Pericardium fibroblast (primary cell): ENCODE measurements around the genes NEK1 and CLCN3.

GRCh38 chr4:169611656-169613002, at the start of gene NEK1:
Gene NEK1 (minus strand): TSS chr4:169612583.
- RAMPAGE, long total RNA: start-site peak on the minus strand at chr4:169612556-169612646, 108 and 94 reads in 2 replicates

- RAMPAGE, long total RNA: start-site peak on the plus strand at chr4:169620568-169620604, 308 and 44 reads in 2 replicates; start-site peak on the plus strand at chr4:169620663-169620698, 59 and 20 reads in 2 replicates
Observed at GRCh38 chr4:169620289-169621188, at the start of gene CLCN3. Gene CLCN3 (plus strand): TSS chr4:169620578.

DNA sequence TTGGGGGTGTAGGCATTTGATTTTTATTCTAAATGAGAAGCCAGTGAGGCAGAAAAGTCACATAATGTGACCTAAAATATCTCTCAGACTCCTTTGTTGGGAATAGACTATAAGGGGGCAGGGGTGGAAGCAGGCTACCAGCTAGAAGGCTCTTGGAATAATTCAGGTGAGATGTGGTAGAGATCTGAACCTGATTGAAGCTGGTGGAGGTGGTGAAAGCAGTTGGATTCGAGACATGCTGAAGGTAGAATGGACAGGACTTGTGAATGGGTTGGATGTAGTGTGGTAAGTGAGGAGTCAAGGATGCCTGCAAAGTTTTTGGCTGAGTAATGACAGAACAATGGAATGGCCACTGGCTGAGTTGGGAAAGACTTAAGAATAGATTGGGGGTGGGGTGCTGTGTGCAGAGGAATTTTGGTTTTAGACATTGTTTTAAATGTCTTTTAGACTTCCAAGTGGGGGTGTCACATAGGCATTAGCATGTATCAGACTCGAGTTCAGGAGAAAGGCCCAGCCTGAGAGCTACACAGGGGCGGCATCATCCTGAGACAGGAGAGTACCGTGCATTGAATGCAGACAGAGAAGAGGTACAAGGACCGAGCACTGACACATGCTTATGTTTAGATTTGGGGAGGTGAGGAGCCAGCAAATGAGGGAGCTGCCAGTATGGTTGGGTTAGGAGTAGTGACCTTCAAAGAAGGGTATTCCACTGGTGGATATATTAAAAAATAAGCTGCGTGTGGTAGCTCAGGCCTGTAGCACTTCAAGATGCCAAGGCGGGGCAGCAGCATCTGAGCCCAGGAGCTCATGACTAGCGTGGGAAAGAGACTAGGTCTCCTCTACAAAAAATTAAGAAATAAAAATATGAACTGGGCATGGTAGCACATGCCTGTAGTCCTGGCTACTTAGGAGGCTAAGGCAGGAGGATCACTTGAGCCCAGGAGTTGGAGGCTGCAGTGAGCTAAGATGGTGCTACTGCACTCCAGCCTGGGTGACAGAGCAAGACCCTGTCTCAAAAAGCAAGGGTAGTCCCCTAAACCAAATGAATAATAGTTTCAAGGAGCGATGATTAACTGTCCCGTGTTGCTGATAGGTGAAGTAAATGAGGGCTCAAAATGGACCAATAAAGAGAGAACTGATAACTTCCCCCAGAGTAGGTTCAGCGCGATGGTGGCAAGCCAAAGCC, 33.2 kb downstream of the HPF1 start:
- RAMPAGE, long total RNA: no peak

GRCh38 chr4:169791494-169792209, 33.9 kb upstream of the HPF1 start:
- RAMPAGE, long total RNA: no peak

DNA sequence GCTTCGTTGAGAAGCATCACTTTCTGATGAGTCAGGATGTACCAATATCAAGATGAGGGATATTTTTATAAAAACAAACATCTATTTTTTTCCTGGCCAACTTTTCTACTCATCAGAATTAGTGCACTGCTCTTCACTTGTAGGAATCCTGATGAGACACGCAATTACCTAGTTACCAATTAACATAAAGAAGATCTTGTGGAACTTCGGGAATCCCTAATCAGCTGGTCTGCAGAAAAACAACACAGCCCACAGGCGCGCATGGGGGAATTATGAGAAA, 51.1 kb downstream of the MFAP3L start:
- RAMPAGE, long total RNA: no peak

DNA sequence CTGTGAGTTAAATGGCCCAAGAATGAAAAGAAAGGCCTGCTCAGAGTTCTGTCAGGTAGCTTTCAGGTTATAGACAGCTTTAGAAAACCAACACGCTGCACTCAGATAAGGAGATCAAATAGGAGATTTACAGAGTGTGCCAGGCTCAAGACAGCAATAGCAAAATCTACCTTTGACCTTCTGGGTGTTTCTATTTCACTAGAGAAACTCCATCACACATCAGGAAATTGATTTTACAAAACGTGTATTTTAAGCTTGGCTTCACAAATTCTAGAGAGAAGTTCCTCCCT, 162.4 kb upstream of the GALNT7 start:
- RAMPAGE, long total RNA: no peak

DNA sequence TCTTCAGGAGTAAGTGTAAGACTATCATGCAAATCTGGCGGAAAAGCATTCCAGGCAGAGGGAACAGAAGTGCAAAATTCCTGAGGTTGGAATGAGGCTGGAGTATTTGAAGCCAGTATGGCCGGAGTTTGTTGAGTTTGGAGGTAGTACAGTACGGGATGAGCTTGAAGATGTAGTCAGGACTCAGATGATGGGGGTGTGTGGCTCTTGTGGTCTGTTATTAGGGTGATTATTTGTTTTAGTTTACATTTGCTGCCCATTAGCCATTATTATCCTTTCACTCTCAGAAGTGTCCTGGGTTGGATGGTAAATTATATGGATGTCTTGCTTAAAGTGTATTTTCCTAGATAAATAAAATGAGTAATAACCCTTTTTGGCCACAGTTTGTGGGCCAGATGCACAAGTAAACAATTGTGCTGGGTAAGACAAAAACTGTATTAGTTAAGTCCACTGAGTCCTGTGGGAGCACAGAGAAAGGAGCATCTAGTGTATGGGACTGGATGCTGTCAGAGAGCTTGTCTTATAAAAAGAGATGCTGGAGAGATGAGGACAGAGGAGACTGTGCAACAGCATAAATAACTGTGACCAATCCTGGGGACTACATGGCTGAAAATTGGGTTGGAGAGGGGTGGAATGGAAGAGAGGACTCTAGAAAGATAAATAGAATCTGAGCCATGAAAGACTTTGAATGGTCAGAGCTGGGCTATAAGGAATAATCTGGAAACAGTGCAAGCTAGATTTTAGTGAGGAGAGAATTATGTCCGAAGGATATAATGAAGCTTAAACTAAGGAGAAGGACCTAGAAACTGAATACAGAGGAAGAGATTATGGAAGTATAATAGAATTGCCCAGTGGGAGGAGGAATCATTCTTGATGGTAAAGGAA, 7.8 kb downstream of the GALNT7 start:
- RAMPAGE, long total RNA: no peak

DNA sequence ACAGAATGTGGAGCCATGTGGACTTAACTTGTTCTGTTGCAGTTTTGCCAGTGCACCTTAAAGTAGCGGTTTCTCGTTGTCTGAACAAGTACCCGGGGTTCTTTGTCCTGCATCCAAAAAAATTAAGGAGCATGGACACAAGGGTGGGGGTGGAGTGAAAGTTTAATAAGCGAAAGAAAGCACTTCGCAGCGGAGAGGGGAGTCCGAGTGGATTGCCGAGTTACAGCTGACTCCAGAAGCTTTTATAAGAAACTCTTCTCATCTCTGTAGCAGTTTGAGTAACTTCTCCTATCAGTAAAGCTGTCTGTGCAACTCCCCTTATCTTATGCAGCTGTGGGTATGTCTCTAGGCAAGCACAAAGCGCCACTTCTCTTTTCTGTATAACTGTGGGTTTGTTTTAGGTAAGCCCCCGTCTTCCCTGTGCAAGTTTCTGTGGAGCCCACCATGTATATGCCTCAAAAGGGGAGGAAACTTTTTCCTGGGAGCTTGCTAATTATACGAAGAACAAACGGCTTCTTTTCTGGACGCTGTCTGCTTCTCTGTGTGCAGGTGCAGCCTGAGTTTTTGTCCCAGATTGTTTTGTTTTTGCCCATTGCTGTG, 52.2 kb downstream of the HMGB2 start:
- RAMPAGE, long total RNA: no peak

DNA sequence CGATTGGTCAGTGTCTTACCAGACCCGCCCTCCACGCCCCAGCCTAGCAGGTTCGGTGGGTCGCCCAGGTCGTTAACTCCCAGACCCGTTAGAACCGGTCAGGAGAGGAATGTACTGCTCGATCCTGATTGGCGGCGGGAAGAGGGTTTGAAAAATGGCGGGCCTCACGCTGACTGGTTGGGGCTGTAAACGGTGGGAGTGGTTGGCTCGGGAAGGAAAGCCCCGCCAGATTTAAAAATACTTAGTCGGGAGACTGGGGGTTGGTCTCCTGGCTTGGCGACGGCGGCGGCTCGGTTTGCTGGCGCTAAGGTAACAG, 313 bp upstream of the HMGB2 start:
- RAMPAGE, long total RNA: no peak

DNA sequence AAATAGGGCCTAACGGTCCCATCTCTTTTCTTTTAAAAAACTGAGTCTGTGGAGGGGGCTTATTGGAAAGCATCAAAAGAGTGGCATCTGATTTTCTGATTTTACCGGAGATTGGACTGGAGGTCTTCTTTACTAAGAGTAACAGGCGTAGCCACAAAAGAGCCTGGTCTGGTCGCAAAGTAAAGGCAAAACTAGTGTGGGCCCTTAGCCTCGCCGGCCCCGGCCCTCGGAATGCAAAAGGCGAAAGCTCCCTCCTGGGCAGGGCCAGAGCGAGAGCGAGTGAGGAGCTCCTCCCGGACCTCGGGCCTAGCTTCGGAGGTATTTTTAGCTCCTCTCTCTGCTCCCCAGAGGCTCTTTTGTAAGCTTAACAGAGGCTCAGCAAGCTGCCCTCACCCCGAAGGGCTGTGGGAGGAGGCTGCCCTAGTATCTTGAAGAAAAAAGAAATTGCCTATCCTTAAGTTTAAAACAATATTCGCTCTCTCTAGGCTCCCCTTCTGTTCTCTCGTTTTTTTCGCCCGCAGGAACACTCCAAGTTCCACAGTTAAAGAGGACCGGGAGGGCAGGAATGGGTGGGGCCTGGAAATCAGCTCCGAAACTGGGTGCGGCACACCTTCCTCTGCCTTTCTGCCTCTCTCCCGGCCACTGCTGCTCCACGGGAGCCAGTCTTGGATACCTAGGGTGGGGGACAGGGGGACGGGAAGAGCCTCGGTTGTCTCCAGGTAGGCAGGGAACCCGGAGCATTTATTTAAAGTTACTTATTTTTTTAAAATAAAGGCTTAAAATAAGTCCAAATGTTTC, 12.2 kb downstream of the HAND2 start:
- RAMPAGE, long total RNA: no peak

- RAMPAGE, long total RNA: no peak
Observed at GRCh38 chr4:173521803-173522132, 8.3 kb downstream of the HAND2 start.

- RAMPAGE, long total RNA: no peak
Observed at GRCh38 chr4:173530854-173531607, 1.0 kb upstream of the HAND2 start.

- RAMPAGE, long total RNA: no peak
Observed at GRCh38 chr4:173538525-173539616, 8.8 kb upstream of the HAND2 start.

DNA sequence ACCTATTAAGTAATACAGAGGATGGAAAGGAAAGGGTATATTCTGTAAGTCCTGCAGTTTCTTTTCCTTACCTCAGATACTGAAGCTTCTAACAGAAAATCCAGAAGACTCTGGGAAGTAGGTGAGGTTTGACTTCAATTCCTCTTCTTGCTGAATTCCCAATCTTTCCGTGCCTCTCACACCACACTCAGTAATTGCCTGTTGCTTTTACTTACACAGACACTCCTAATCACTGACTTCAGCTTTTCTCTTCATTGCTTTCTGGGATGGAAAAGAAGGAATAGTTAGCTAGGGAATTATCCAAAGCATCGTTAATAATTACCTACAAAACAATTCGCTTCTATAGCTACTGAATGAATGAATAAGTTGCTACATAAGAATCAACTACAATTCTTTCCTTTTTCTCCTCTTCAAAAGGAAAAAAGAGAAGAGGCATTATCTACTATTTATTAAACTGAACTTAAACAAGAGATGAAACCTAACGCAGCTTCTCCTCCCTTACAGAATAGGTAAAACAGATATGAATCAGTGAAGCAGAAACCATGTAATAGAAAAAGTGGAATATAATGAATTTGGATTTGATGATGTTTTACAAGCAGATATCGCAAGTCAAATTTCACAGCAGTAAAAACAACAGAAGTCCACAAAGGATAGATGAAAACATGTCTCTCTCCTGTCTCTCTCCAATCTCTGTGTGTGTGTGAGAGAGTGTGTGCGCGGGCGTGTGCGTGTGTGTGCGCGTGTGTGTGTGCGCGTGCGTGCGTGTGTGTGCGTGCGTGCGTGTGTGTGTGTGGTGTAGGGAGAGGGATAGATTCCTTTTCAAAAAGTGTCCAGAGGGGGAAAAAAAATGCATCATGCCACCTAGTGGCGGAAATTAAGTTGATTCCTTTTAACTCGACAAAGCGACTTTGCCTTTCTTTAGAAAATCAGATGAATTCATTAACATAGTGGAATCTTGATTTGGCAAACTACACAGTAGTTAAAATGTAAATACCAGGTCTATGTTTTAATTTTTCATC, 163.3 kb downstream of the FBXO8 start:
- RAMPAGE, long total RNA: no peak

DNA sequence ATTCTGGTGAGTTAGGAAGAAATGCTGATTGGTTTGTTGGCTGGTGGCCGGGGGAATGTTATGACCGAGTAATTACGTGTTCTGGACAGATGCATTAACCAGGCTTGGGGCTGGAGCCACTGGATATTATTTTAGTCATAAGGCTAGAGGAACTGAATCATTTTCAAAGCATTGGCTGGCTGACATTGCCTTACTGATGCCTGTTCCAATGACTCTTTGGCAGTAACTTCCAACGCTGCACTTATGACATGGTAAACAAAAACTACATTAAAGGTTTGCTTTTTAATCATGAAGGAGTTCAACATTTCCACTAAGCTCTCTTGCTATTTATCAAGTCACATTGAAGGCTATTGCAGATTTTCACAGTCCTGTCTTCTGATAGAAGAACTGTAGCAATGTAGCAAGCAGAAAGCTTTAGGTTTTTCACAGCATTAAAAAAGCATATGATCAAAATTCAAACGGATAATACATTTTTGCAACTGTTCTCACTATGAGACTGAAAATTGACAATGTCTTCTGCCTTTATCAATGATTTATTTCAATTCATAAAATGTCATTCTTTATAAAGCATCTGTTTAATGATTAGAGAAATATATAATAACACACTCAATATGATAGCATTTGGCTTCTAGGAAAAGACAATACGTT, 84.4 kb downstream of the FBXO8 start:
- RAMPAGE, long total RNA: no peak

GRCh38 chr4:174400813-174401355, 117.2 kb downstream of the CEP44 start:
- RAMPAGE, long total RNA: no peak

DNA sequence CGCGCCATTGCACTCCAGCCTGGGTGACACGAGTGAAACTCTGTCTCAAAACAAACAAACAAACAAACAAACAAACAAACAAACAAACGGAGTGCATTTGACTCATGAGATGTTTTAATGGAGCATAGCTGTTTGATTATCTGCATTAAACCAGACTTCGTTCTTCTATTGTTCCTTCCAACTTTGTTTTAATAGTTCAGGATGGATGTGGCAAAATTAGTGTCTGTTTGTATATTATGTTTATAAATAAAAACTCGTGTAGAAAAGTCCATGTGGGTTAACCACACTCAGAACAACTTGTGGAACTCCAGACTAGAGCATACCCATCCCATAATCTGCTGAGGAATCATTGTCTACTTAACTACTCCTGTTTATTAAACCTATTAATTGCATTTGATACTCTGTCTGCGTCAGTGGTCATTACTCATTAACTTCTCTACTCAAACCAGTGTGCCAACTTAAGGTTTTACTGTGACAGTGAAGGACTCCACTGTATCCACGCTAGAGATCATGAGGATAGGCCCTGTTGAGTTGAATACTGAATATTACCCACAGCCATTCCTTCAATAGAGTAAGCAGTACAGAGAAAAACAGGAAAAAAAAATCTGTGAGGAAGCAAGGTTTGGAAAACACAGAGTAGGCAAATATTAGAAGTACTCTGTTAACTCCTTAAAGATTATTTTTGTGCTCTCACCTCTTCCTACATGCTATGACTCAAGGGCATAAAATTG, 17.4 kb downstream of the HPGD start:
- RAMPAGE, long total RNA: no peak

GRCh38 chr4:174526480-174526915, 4.2 kb upstream of the HPGD start:
- RAMPAGE, long total RNA: no peak

GRCh38 chr4:174538116-174538517, 15.8 kb upstream of the HPGD start:
- RAMPAGE, long total RNA: no peak

DNA sequence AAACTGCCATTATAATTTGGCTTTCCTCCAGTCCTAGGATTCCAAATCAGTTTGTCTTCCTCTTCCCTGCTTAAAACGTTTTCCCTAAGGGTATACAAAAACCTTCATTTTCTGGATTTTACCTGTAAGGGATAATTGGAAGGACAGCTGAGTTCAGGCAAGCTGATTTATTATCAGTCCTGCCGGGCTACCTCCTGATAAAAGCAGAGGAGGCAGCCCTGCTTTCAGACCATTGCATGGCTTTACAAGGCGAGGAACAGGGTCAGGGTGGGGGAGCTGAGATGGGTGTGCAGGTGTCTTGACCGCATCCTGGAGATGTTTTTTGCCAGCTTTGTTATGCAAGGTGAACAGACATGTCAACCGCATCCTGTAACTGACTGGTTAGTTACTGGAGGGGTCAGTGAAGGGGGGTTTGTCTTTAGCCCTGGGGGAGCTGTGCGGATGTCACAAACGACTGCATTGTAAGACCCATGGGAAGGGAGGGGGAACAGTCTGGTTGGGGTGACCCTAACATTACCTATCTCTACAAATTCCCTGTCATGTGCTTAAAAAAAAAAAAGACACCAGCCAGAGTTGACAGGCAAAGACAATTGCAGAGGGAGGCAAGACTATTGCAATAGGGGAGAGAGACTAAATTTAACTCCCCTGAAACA, 10.0 kb downstream of the ADAM29 start:
- RAMPAGE, long total RNA: no peak